K562 (cell line): ENCODE measurements around the genes POLR3G and ARRDC3.

- RAMPAGE, long total RNA, result no peak
- RRBS, result no CpG with 5 or more reads among the region's 3 CpGs
PRO-cap:
- standard, result no peak
- CoPRO, capped RNA only, 2 experiments, result no peak in any of the 2 experiments
- CoPRO, capped and uncapped RNA, 2 experiments, result no peak in any of the 2 experiments
- CoPRO, uncapped RNA only, 2 experiments, result no peak in any of the 2 experiments
CAGE:
- cytosol, long polyA plus RNA, result no peak
- long polyA plus RNA, result no peak
- nucleolus, long total RNA, result no peak
- nucleus, long polyA plus RNA, result no peak
Observed at GRCh38 chr5:89314344-89314683, 431.3 kb upstream of the MEF2C start.

- RAMPAGE, long total RNA, result no peak
- RRBS, result no CpG with 5 or more reads among the region's 1 CpG
PRO-cap:
- standard, result no peak
- CoPRO, capped RNA only, 2 experiments, result no peak in any of the 2 experiments
- CoPRO, capped and uncapped RNA, 2 experiments, result no peak in any of the 2 experiments
- CoPRO, uncapped RNA only, 2 experiments, result no peak in any of the 2 experiments
CAGE:
- cytosol, long polyA plus RNA, result no peak
- long polyA plus RNA, result no peak
- nucleolus, long total RNA, result no peak
- nucleus, long polyA plus RNA, result no peak
Observed at GRCh38 chr5:90021972-90022433, 387.6 kb downstream of the CETN3 start.

DNA sequence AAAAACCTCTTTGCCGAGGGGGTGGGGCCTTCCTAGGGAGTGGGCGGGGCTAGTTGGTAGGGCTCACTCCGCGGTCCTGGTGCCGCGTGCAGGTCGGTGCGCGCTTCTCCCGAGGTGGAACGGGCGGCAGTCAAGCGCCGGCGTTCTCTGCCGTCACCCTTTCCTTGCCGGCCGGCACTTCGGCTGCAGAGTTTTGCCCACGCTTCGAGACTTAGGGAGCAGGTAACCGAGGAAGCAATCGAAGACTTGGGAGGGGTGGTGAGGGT lies at the start of gene POLR3G:
Gene POLR3G (plus strand): TSS at position 66 of the 266 bp plus-strand sequence.
- RAMPAGE, long total RNA, result start-site peak on the plus strand centred at position 97 of the sequence, 74 bp wide, 1,461 and 2,371 reads in 2 replicates
- RRBS, result no CpG with 5 or more reads among the region's 23 CpGs
PRO-cap:
- standard, result no peak
- CoPRO, capped RNA only, 2 experiments, result peak in 2 of 2 experiments; most common plus-strand start position 66 of the sequence (in 2)
- CoPRO, capped and uncapped RNA, 2 experiments, result peak in 1 of 2 experiments; most common plus-strand start position 91 of the sequence (in 1)
- CoPRO, uncapped RNA only, 2 experiments, result peak in 1 of 2 experiments; most common plus-strand start position 66 of the sequence (in 1)
CAGE:
- cytosol, long polyA plus RNA, result no peak
- long polyA plus RNA, result start-site peak on the plus strand centred at position 75 of the sequence, 57 bp wide, 392 and 584 reads in 2 replicates
- nucleolus, long total RNA, result no peak
- nucleus, long polyA plus RNA, result start-site peak on the plus strand centred at position 71 of the sequence, 65 bp wide, 310 and 468 reads in 2 replicates

GRCh38 chr5:90506136-90506754 lies 23.1 kb downstream of the LYSMD3 start:
- RAMPAGE, long total RNA, result no peak
- RRBS, result no CpG with 5 or more reads among the region's 6 CpGs
PRO-cap:
- standard, result no peak
- CoPRO, capped RNA only, 2 experiments, result no peak in any of the 2 experiments
- CoPRO, capped and uncapped RNA, 2 experiments, result no peak in any of the 2 experiments
- CoPRO, uncapped RNA only, 2 experiments, result no peak in any of the 2 experiments
CAGE:
- cytosol, long polyA plus RNA, result no peak
- long polyA plus RNA, result no peak
- nucleolus, long total RNA, result no peak
- nucleus, long polyA plus RNA, result no peak

- RAMPAGE, long total RNA, result no peak
- RRBS, result no CpG with 5 or more reads among the region's 2 CpGs
PRO-cap:
- standard, result no peak
- CoPRO, capped RNA only, 2 experiments, result no peak in any of the 2 experiments
- CoPRO, capped and uncapped RNA, 2 experiments, result no peak in any of the 2 experiments
- CoPRO, uncapped RNA only, 2 experiments, result no peak in any of the 2 experiments
CAGE:
- cytosol, long polyA plus RNA, result no peak
- long polyA plus RNA, result no peak
- nucleolus, long total RNA, result no peak
- nucleus, long polyA plus RNA, result no peak
Observed at GRCh38 chr5:90877063-90877375, 318.4 kb downstream of the ADGRV1 start.

DNA sequence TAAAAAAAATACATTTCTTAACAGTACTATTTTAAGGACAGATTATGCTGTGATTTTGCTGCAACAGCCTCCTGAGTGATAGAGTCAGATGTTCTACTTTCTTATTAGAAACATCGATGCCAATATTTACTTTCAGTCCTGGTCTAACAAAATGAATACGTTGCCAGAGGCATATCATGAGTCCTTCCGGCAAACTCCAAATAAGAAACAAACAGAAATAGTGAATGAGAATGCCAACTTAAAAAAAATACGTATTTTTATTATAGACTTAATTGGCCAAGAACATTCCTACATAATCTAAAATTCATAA lies 371.5 kb downstream of the ADGRV1 start:
- RAMPAGE, long total RNA, result no peak
- RRBS, result no CpG with 5 or more reads among the region's 4 CpGs
PRO-cap:
- standard, result no peak
- CoPRO, capped RNA only, 2 experiments, result no peak in any of the 2 experiments
- CoPRO, capped and uncapped RNA, 2 experiments, result no peak in any of the 2 experiments
- CoPRO, uncapped RNA only, 2 experiments, result no peak in any of the 2 experiments
CAGE:
- cytosol, long polyA plus RNA, result no peak
- long polyA plus RNA, result no peak
- nucleolus, long total RNA, result no peak
- nucleus, long polyA plus RNA, result no peak

DNA sequence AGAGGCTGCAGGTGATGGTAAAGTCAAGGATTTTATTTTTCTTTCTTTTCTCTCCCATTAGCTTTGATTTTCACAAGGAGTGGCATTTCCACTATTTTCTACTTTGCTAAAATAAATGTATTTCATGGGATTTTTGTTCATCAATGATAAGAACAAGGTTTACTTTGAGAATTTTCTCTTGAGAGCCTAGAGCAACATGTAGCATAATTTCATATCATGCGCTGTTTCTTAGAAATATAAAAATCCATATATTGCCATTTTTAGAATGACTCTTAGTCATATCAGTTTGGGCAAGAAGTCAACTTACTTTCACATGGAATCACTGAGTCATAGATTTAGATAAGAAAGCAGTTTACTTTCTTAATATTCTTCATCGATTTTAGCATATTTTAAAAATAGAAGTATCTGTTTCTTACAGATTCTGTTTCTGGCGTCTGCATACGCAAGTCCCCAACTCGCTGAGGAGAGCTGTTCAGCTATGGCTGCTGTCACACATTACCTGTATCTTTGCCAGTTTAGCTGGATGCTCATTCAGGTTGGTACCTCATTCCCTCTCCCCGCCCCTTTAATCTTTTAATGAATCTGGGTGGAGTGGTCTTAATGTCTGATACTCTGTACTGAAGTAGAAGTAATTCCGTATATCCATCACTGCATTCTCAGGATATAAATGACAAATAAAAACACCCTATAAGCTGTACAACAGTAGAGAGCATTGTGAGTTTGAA lies 406.6 kb downstream of the ADGRV1 start:
- RAMPAGE, long total RNA, result no peak
- RRBS, result no CpG with 5 or more reads among the region's 7 CpGs
PRO-cap:
- standard, result no peak
- CoPRO, capped RNA only, 2 experiments, result no peak in any of the 2 experiments
- CoPRO, capped and uncapped RNA, 2 experiments, result no peak in any of the 2 experiments
- CoPRO, uncapped RNA only, 2 experiments, result no peak in any of the 2 experiments
CAGE:
- cytosol, long polyA plus RNA, result no peak
- long polyA plus RNA, result no peak
- nucleolus, long total RNA, result no peak
- nucleus, long polyA plus RNA, result no peak

GRCh38 chr5:91114297-91115079 lies 268.6 kb downstream of the ARRDC3 start:
- RAMPAGE, long total RNA, result no peak
- RRBS, result no CpG with 5 or more reads among the region's 6 CpGs
PRO-cap:
- standard, result no peak
- CoPRO, capped RNA only, 2 experiments, result no peak in any of the 2 experiments
- CoPRO, capped and uncapped RNA, 2 experiments, result no peak in any of the 2 experiments
- CoPRO, uncapped RNA only, 2 experiments, result no peak in any of the 2 experiments
CAGE:
- cytosol, long polyA plus RNA, result no peak
- long polyA plus RNA, result no peak
- nucleolus, long total RNA, result no peak
- nucleus, long polyA plus RNA, result no peak

DNA sequence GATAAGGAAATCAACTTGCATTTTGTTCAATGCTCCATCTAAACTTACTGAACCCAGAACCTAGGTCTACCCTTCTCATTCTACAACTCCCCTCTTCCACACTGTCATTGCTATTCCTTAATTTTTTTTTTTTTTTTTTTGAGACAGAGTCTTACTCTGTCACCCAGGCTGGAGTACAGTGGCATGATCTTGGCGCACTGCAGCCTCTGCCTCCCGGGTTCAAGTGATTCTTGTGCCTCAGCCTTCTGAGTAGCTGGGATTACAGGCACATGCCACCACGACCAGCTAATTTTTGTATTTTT lies 16.3 kb downstream of the ARRDC3 start:
- RAMPAGE, long total RNA, result no peak
- RRBS, result no CpG with 5 or more reads among the region's 3 CpGs
PRO-cap:
- standard, result no peak
- CoPRO, capped RNA only, 2 experiments, result no peak in any of the 2 experiments
- CoPRO, capped and uncapped RNA, 2 experiments, result no peak in any of the 2 experiments
- CoPRO, uncapped RNA only, 2 experiments, result peak in 1 of 2 experiments; most common minus-strand start position 112 of the sequence (in 1)
CAGE:
- cytosol, long polyA plus RNA, result no peak
- long polyA plus RNA, result no peak
- nucleolus, long total RNA, result no peak
- nucleus, long polyA plus RNA, result no peak

GRCh38 chr5:91381502-91382327 lies 1.4 kb downstream of the ARRDC3 start:
- RAMPAGE, long total RNA, result no peak
- RRBS, result no CpG with 5 or more reads among the region's 13 CpGs
PRO-cap:
- standard, result no peak
- CoPRO, capped RNA only, 2 experiments, result peak in 1 of 2 experiments; most common plus-strand start chr5:91381870 (in 1); most common minus-strand start chr5:91381741 (in 1)
- CoPRO, capped and uncapped RNA, 2 experiments, result no peak in any of the 2 experiments
- CoPRO, uncapped RNA only, 2 experiments, result peak in 2 of 2 experiments; most common plus-strand start chr5:91381580 (in 1); most common minus-strand start chr5:91381559 (in 1)
CAGE:
- cytosol, long polyA plus RNA, result no peak
- long polyA plus RNA, result no peak
- nucleolus, long total RNA, result no peak
- nucleus, long polyA plus RNA, result no peak

GRCh38 chr5:91382328-91382793 lies 756 bp downstream of the ARRDC3 start:
- RAMPAGE, long total RNA, result no peak
- RRBS, result no CpG with 5 or more reads among the region's 10 CpGs
PRO-cap:
- standard, result no peak
- CoPRO, capped RNA only, 2 experiments, result no peak in any of the 2 experiments
- CoPRO, capped and uncapped RNA, 2 experiments, result no peak in any of the 2 experiments
- CoPRO, uncapped RNA only, 2 experiments, result peak in 2 of 2 experiments; most common plus-strand start chr5:91382389 (in 1); most common minus-strand start chr5:91382427 (in 1)
CAGE:
- cytosol, long polyA plus RNA, result no peak
- long polyA plus RNA, result no peak
- nucleolus, long total RNA, result no peak
- nucleus, long polyA plus RNA, result no peak

GRCh38 chr5:91382794-91383864 lies at the start of gene ARRDC3:
TSS of gene ARRDC3 (minus strand) at chr5:91383317.
- RAMPAGE, long total RNA, result start-site peak on the minus strand at chr5:91383297-91383311, 184 and 114 reads in 2 replicates
- RRBS, result 5% methylated on average over 2 of the region's 54 CpGs
PRO-cap:
- standard, result bidirectional peak, plus-strand start at chr5:91383479, minus-strand start at chr5:91383317; bidirectional peak, plus-strand start at chr5:91383784, minus-strand start at chr5:91383749
- CoPRO, capped RNA only, 2 experiments, result peak in 2 of 2 experiments; most common plus-strand start chr5:91383479 (in 1); most common minus-strand start chr5:91383317 (in 2)
- CoPRO, capped and uncapped RNA, 2 experiments, result peak in 2 of 2 experiments; most common plus-strand start chr5:91383483 (in 1); most common minus-strand start chr5:91383317 (in 2)
- CoPRO, uncapped RNA only, 2 experiments, result peak in 2 of 2 experiments; most common plus-strand start chr5:91382837 (in 1); most common minus-strand start chr5:91383017 (in 1)
CAGE:
- cytosol, long polyA plus RNA, result start-site peak on the minus strand at chr5:91383292-91383311, 104 and 26 reads in 2 replicates; start-site peak on the plus strand at chr5:91383470-91383480, 15 and 10 reads in 2 replicates
- long polyA plus RNA, result start-site peak on the minus strand at chr5:91383296-91383314, 110 and 69 reads in 2 replicates
- nucleolus, long total RNA, result no peak
- nucleus, long polyA plus RNA, result start-site peak on the minus strand at chr5:91383296-91383321, 119 and 676 reads in 2 replicates

- RAMPAGE, long total RNA, result no peak
- RRBS, result no CpG with 5 or more reads among the region's 4 CpGs
PRO-cap:
- standard, result no peak
- CoPRO, capped RNA only, 2 experiments, result no peak in any of the 2 experiments
- CoPRO, capped and uncapped RNA, 2 experiments, result no peak in any of the 2 experiments
- CoPRO, uncapped RNA only, 2 experiments, result no peak in any of the 2 experiments
CAGE:
- cytosol, long polyA plus RNA, result no peak
- long polyA plus RNA, result no peak
- nucleolus, long total RNA, result no peak
- nucleus, long polyA plus RNA, result no peak
Observed at GRCh38 chr5:93247023-93247601, 335.9 kb upstream of the NR2F1 start.

DNA sequence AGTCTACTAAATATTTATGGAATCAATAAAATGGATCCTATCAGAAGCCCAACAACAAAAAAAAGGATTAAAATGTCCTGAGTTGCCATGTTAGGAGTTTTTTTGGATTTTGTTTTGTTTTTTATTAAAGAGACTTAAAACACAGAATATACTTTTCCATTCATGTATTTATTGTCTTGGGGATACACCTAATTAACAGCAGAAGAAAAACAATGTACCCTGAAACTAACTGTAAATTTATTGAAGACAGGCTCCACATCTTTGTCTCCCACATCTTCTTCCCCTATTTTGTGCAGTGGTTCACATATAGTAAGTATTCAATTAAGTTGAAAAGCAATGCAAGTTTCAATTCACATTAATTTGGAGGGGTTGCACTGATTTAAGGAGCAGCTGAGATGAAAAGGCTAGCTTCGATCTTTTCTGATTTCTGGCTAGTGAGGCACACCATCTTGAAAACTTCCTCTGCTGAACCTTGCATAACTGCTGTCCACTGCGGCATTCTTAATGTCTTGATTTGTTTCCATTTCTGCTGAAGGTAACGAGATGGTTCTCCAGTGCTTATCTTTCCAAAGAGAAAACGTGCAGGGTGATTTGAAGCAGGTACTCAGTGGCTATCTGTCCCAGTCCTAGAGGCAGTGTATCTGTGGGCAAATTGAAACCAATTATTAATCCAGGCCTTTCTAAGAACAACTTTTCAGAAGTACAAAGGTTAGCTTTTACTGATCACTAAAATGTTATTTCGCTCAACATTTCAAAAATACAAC lies 172.0 kb upstream of the NR2F1 start:
- RAMPAGE, long total RNA, result no peak
- RRBS, result no CpG with 5 or more reads among the region's 5 CpGs
PRO-cap:
- standard, result no peak
- CoPRO, capped RNA only, 2 experiments, result no peak in any of the 2 experiments
- CoPRO, capped and uncapped RNA, 2 experiments, result no peak in any of the 2 experiments
- CoPRO, uncapped RNA only, 2 experiments, result no peak in any of the 2 experiments
CAGE:
- cytosol, long polyA plus RNA, result no peak
- long polyA plus RNA, result no peak
- nucleolus, long total RNA, result no peak
- nucleus, long polyA plus RNA, result no peak

- RAMPAGE, long total RNA, result no peak
- RRBS, result no CpG with 5 or more reads among the region's 17 CpGs
PRO-cap:
- standard, result no peak
- CoPRO, capped RNA only, 2 experiments, result no peak in any of the 2 experiments
- CoPRO, capped and uncapped RNA, 2 experiments, result no peak in any of the 2 experiments
- CoPRO, uncapped RNA only, 2 experiments, result no peak in any of the 2 experiments
CAGE:
- cytosol, long polyA plus RNA, result no peak
- long polyA plus RNA, result no peak
- nucleolus, long total RNA, result no peak
- nucleus, long polyA plus RNA, result no peak
Observed at GRCh38 chr5:93457579-93458220, 125.3 kb upstream of the NR2F1 start.

GRCh38 chr5:93620847-93622046 lies 38.2 kb downstream of the NR2F1 start:
- RAMPAGE, long total RNA, result no peak
- RRBS, result 63% methylated on average over 18 of the region's 94 CpGs
PRO-cap:
- standard, result no peak
- CoPRO, capped RNA only, 2 experiments, result no peak in any of the 2 experiments
- CoPRO, capped and uncapped RNA, 2 experiments, result no peak in any of the 2 experiments
- CoPRO, uncapped RNA only, 2 experiments, result no peak in any of the 2 experiments
CAGE:
- cytosol, long polyA plus RNA, result no peak
- long polyA plus RNA, result no peak
- nucleolus, long total RNA, result no peak
- nucleus, long polyA plus RNA, result no peak

- RAMPAGE, long total RNA, result no peak
- RRBS, result 5% methylated on average over 22 of the region's 85 CpGs
PRO-cap:
- standard, result no peak
- CoPRO, capped RNA only, 2 experiments, result no peak in any of the 2 experiments
- CoPRO, capped and uncapped RNA, 2 experiments, result no peak in any of the 2 experiments
- CoPRO, uncapped RNA only, 2 experiments, result no peak in any of the 2 experiments
CAGE:
- cytosol, long polyA plus RNA, result no peak
- long polyA plus RNA, result no peak
- nucleolus, long total RNA, result no peak
- nucleus, long polyA plus RNA, result no peak
Observed at GRCh38 chr5:95284010-95284831, 673 bp downstream of the MCTP1 start.

DNA sequence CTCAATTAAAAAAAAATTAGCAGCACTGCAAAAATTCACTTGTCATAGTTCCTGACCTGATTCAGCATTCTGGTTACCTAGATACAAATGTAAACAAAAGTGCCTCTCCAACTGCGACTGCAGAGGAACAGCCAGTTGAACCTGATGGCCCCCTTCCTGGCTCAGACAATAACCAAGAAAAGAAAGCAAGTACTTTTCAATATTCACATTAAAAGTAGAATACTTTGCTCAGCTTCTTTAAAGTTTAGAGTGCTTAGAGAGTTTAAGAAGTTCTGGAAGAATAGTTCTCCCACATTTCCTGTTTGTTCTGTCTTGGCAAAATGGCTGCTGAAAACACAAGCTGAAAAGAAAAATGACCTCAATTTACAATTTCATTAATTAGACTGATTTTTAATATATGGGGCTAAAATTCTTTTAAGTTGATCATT lies 1.6 kb downstream of the FAM81B start:
- RAMPAGE, long total RNA, result no peak
- RRBS, result no CpG with 5 or more reads among the region's 1 CpG
PRO-cap:
- standard, result unidirectional peak, plus-strand start at position 114 of the sequence
- CoPRO, capped RNA only, 2 experiments, result no peak in any of the 2 experiments
- CoPRO, capped and uncapped RNA, 2 experiments, result no peak in any of the 2 experiments
- CoPRO, uncapped RNA only, 2 experiments, result no peak in any of the 2 experiments
CAGE:
- cytosol, long polyA plus RNA, result no peak
- long polyA plus RNA, result no peak
- nucleolus, long total RNA, result no peak
- nucleus, long polyA plus RNA, result no peak